A673 (cell line): ENCODE results near the genes TBC1D20 and SIRPA.

DNA sequence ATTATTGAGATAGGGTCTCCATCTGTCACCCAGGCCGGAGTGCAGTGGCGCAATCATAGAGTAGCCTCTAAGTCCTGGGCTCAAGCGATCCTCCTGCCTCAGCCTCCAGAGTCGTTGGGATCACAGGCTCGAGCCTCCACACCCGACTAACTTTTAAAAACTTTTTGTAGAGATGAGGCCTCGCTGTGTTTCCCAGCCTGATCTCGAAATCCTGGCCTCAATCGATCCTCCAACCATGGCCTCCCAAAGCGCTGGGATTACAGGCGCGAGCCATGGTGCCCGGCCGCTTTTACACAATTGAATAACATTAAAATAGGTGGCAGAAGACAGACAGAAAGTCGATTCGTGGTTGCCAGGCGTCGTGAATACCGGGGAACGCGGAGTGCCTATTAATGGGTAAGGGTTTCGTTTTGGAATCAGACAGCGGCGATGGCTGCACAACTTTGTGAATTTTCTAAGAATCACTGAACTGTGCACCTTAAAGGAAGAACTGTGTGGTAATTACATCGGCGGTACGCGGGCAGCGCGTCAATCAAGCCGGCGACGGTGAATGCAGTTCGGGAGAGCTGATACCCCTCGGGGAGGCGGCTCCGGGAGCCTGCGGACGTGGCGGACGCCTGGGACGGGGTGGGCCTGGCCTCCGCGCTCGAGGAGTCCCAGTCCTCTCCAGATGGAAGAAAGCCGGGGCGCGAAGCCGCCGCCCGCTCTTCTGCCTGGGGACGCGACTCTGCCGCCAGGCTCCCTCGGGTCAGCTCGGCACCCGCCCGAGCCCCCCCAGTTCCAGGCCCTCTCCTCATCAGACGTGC, 753 bp downstream of the TBC1D20 start:
- PRO-cap = bidirectional peak, plus-strand start at position 669 of the sequence, minus-strand start at position 729 of the sequence

GRCh38 chr20:462183-462765, at the start of gene TBC1D20:
Gene TBC1D20, minus strand, starts transcription at chr20:462533.
- PRO-cap = bidirectional peak, plus-strand start at chr20:462618, minus-strand start at chr20:462516

DNA sequence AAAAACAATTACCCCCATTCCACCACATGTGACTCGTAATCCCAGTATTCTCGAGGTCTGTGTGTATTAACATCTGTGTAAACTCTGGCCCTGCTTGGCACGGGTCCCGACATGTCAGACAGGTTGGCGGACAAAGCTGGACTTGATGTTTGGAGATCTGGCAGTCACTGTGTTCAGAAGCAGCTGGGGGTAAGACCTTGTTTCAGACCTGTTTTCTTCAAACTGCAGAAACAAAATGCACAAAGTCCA, 35.2 kb downstream of the CSNK2A1 start:
- PRO-cap = no peak

GRCh38 chr20:535953-536676, 7.5 kb downstream of the CSNK2A1 start:
- PRO-cap = no peak

DNA sequence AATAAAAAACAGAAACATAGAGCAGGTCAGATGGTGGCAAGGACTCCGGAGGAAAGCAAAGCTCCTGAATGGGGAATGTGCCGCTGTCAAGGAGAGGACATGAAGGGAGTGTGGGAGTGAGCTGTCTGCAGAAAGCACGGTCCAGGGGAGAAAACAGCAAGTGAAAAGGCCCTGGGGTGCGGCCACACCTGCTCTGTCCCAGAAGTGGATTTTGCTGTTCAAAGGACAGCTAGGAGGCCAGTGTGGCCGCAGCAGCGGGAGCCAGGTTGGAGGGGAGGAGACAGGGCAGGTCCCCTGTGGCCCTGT, 4.4 kb upstream of the SLC52A3 start:
- PRO-cap = no peak

- PRO-cap = no peak
Observed at GRCh38 chr20:958736-959243, 42.7 kb upstream of the ANGPT4 start.

DNA sequence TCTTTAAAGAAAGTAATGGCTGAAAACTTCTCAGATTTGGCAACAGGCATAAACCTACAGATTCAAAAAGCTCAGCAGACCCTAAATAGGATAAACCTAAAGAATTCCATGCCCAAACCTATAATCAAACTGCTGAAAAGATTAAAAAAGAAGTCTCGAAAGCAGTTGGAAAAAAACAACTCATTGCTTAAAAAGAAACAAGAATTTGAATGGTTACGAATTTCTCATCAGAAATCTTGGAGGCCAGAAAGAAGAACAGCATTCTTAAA, 28.5 kb downstream of the TMEM74B start:
- PRO-cap = unidirectional peak, plus-strand start at position 101 of the sequence

GRCh38 chr20:1313377-1314088, 15.4 kb downstream of the SDCBP2 start:
- PRO-cap = no peak

DNA sequence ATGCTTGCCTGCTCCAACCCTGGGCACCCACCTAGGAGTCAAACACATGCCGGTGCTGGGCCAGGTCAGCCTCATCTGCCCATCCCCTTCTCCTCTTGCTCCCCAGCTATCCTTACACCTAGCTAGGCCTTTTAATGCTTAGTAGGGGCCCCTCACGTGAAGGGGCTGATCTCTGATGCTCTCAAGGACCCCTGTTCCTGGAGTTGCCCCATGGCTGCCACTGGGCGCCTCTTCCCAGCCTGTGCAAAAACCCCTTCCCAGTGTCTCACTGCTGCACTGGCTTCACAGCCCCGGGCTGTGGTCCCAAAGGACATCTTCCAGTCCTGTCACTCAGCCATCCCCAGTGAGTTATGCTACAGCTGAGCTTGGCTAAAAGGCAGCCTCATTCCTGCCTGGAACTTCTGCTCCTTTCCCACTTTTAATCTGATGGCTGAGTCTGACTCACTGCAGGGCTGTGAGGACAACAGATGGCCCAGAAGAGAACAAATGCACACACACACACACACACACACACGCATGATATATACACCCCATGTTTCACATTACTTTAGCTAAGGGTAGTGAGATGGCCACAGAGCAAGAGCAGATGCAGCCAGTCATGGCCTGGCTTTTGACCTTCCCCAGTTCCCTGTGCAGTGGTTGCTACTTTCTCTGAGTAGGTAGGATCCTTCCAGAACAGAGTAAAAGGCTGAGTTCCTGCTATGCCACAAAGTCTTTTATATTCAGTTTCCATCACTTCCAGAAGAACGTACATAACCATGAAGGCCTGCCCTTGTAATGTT, 12.9 kb upstream of the SDCBP2 start:
- PRO-cap = no peak

- PRO-cap = no peak
Observed at GRCh38 chr20:1390428-1390864, 2.4 kb downstream of the FKBP1A start.

- PRO-cap = no peak
Observed at GRCh38 chr20:1399785-1400431, 7.1 kb upstream of the FKBP1A start.

GRCh38 chr20:1467375-1468439, 1.1 kb upstream of the NSFL1C start:
- PRO-cap = no peak

GRCh38 chr20:1672242-1672885, 14.8 kb upstream of the SIRPG start:
- PRO-cap = no peak

DNA sequence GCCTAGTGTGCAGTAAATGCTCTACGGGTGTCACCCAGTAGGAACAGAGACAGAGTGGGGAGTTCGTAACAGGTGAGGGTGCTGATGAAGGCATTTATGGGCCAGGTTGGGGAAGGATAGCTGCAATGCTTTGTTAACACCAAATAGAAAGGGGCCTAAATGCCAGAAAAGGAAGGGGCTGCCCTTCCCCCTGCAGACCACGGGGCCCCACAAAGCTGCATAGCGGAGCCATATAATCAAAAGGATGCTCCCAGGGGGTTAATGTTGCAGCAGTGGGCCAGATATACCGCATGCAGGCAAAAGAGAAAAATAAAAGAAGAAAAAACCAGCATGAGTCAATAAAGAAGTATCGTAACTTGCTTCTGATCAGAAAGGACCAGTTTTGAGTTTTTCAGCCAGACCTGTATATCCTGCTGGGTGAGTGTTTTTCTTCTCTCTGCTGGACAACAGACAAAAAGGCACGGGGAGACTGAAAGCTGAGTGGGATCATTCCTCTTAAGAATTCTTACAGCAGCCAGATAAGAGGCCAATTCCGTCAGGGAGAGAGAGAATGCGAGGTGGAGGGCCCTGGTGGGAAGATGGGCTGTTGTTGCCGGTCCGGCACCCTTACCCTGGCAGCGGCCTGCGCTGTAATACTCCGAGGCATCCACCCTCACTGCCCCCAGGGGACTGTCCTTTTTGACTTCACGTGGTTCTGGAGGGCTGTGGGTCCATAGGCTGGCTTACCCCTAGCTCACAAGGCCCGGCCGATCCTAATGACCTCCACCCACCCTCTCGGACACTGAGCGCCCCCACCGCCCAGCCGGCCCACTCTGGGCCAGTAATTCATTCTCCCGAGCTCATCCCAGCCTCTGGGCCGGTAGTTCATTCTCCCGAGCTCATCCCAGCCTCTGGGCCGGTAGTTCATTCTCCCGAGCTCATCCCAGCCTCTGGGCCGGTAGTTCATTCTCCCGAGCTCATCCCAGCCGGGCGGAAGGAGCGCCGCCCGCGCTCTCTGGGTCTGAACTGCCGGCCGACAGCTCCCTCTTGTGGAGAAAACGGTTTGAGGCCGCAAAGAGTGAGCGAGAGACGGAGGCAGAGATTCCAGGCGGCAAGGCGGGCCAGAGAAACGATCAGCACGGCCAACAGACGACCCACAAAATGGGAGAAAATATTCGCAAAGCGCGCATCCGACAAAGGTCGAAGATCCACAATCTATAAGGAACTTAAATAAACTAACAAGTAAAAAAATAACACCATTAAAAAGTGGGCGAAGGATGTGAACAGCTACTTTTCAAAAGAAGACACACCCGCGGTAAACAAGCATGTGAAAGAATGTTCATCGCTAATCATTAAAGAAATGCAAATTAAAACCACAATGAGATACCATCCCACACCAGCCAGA, 118.3 kb upstream of the SIRPA start:
- PRO-cap = unidirectional peak, plus-strand start at position 548 of the sequence; bidirectional peak, plus-strand start at position 1,077 of the sequence, minus-strand start at position 973 of the sequence

GRCh38 chr20:1828458-1829012, 66.7 kb upstream of the SIRPA start:
- PRO-cap = no peak

- PRO-cap = bidirectional peak, plus-strand start at chr20:1894910, minus-strand start at chr20:1894826; bidirectional peak, plus-strand start at chr20:1895372, minus-strand start at chr20:1895056
Observed at GRCh38 chr20:1894888-1895458, at the start of gene SIRPA. Gene SIRPA, plus strand, starts transcription at chr20:1895407.

- PRO-cap = no peak
Observed at GRCh38 chr20:1919972-1920706, 24.9 kb downstream of the SIRPA start.

DNA sequence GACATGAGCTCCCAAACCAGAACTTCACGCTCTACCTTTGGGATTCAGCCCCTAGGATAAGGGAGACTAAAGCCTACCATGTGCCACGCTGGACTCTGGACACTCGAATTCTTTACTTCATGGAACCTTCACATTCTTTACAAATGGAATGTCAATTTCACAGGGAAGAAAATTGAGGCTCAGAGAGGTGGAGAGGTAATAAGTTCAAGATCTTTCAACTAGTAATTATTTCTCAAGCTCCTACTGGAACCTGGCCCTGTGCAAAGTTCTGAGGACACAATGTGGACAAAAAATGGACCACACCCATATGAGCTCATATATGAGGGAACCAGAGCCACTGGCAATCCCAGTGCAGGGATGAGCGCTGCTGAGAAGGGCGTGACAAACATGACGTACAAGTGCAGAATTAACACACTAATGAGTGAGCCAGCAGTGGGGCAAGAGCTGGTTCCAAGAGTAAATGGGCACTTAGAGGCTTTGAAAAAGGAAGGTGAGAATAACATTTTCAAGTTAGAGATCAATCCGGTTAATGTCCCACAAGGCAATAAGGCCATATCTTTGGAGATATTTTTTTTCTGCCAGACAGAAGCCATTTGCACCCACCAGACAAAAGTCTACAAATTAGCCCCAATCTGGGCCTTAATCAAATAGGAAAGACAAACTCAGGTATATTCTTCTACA, 48.5 kb downstream of the SIRPA start:
- PRO-cap = no peak

GRCh38 chr20:2103558-2103808, 1.9 kb downstream of the STK35 start:
- PRO-cap = no peak

DNA sequence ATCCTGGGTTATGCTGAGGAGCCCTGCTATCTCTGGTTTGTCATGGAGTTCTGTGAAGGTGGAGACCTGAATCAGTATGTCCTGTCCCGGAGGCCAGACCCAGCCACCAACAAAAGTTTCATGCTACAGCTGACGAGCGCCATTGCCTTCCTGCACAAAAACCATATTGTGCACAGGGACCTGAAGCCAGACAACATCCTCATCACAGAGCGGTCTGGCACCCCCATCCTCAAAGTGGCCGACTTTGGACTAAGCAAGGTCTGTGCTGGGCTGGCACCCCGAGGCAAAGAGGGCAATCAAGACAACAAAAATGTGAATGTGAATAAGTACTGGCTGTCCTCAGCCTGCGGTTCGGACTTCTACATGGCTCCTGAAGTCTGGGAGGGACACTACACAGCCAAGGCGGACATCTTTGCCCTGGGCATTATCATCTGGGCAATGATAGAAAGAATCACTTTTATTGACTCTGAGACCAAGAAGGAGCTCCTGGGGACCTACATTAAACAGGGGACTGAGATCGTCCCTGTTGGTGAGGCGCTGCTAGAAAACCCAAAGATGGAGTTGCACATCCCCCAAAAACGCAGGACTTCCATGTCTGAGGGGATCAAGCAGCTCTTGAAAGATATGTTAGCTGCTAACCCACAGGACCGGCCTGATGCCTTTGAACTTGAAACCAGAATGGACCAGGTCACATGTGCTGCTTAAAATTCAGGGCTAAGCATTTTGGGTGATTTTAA, 15.2 kb downstream of the STK35 start:
- PRO-cap = no peak